ENCODE results near the genes XCR1 and LTF.

- RRBS = 24% methylated on average over 3 of the region's 20 CpGs
Observed at GRCh38 chr3:45144761-45145620, 1.2 kb downstream of the CDCP1 start.

GRCh38 chr3:45572570-45573264, 21.8 kb upstream of the LIMD1 start:
- RRBS = no CpG with 5 or more reads among the region's 4 CpGs

DNA sequence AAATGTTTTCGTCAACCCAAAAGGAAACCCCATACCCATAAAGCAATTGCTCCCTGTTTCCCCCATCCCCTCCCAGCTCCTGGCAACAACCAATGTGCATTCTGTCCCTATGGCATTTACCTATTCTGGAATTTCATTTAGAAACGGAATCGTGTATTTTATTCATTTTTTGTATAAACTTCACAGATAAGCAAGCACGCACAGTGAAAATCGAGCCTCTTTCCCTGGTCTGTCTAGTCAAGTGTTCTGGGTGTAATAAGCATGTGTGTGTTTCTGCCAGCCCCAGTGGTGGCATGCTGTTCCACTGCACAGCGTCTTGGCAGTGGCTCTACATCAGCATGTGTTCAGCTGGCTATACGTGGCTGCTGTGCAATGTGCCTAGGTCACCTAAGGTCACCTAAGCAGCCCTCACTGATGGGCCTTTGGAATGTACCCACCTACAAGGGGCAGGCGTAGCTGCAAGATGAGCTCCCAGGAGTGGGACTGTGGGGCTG, 4.8 kb downstream of the LIMD1 start:
- RRBS = no CpG with 5 or more reads among the region's 8 CpGs

DNA sequence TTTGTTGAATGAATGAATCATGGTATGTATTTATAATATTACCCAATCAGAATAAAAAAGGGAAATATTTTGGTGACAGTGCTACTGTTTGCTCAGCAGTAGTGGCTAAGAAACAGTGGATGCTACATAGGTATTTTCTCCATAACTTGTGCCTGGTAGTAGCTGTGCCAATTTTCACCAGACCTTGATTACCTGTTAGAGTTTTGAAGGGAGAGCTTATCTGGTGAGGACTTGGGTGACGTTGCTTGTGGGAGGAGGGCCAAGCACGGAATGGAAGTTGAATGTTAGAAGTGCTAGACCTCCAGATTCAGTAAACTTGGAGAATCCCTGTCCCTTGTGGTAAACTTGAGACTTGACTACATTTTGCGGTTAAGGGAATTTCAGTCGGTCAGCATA, 14.4 kb downstream of the LIMD1 start:
- RRBS = no CpG with 5 or more reads among the region's 4 CpGs

GRCh38 chr3:45647077-45647646, 42.0 kb upstream of the SACM1L start:
- RRBS = no CpG with 5 or more reads among the region's 6 CpGs

- RRBS = no CpG with 5 or more reads among the region's 10 CpGs
Observed at GRCh38 chr3:45676717-45677625, 12.2 kb upstream of the SACM1L start.

GRCh38 chr3:45892530-45893140, 6.3 kb downstream of the CCR9 start:
- RRBS = no CpG with 5 or more reads among the region's 9 CpGs

DNA sequence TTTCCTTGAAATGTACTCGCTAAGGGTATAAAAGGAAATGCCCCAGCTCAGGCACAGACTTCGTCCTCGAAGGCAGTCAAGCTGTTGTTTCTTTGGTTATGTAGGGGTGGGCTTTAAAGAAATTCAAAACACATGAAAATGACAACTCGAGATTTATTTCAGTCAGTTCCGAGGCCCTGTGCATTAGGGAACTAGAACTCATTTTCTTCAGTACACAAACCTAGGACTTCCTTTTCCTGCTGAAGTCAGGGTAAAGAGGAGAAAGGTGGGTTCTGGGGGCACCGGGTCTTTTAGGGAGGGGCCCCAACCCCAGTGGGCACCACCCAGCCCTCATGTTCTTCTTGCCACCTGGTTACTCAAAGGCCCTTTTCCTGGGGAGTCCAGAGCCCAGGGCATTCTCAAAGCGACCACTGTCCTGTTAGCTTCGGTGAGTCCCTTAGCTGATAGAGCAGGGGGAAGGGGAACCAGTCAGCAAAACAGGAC, 7.7 kb downstream of the CCR9 start:
- RRBS = no CpG with 5 or more reads among the region's 8 CpGs

- RRBS = no CpG with 5 or more reads among the region's 9 CpGs
Observed at GRCh38 chr3:45911749-45912360, 25.5 kb downstream of the CCR9 start.

DNA sequence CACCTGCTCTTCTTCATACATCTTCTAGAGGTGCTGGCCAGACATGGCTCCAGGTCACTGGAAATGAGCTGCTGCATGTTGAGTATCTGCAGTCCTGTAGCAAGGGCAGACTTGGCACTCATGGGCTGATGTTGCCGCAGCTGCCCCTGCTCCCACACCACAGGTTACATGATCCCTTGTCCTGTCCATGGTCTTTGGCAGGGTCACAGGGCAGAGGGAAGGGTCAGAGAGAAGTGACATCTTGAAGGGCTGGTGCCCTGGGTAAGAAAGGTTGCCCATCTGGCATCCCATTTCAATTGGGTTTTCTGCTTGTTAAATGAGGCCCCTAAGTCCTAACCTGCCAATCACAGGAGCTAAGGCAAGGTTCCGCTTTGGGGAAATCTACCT, 2.0 kb downstream of the CXCR6 start:
- RRBS = no CpG with 5 or more reads among the region's 2 CpGs

- RRBS = no CpG with 5 or more reads among the region's 30 CpGs
Observed at GRCh38 chr3:45967254-45968525, 24.4 kb downstream of the CXCR6 start.

DNA sequence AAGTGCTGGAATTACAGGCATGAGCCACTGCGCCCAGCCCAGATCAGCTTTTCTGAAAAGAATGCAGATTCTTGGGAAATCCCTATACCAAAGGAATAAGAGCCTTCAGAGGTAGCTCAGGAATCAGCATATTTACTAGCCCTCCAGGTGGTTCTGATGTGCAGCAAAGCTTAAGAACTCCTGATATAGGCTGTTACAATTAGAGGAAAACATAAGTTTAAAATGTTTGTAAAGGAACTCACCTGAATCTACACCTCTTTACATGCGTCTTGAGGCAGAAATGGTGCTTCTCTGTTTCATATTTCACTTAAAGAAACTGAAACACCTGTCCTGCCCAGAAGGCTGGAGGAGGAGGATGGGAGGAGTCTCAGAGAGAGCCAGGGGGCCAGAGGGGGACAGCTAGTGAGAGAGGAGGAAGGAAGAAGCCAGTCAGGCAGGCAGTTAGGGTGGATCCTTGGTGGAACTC, at the start of gene XCR1:
Gene XCR1 (minus strand): TSS at position 309 of the 466 bp plus-strand sequence.
- RRBS = no CpG with 5 or more reads among the region's 2 CpGs

DNA sequence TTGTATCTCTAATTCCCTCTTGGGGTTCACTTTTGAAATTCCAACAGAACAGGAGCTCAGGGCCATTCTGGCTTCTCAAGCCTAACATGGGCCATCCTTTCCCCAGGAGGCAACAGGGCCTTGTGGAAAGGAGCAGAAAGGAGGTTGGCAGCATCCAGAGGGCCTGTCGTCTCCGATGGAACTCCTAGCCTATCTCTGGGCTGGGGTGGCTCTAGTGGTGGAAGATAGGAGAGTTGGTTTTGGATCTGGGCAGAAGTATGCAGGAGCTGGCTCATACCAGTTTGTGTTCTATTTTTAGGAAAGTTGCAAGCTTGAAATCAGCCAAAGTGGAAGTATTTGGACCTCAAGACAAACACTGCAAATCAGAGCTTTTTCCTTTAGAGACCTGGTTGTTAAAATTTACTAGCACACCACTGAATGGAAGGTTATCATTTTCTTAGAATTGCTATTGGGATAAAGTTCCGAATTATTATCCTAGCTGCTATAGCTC, 35.4 kb upstream of the XCR1 start:
- RRBS = no CpG with 5 or more reads among the region's 3 CpGs

DNA sequence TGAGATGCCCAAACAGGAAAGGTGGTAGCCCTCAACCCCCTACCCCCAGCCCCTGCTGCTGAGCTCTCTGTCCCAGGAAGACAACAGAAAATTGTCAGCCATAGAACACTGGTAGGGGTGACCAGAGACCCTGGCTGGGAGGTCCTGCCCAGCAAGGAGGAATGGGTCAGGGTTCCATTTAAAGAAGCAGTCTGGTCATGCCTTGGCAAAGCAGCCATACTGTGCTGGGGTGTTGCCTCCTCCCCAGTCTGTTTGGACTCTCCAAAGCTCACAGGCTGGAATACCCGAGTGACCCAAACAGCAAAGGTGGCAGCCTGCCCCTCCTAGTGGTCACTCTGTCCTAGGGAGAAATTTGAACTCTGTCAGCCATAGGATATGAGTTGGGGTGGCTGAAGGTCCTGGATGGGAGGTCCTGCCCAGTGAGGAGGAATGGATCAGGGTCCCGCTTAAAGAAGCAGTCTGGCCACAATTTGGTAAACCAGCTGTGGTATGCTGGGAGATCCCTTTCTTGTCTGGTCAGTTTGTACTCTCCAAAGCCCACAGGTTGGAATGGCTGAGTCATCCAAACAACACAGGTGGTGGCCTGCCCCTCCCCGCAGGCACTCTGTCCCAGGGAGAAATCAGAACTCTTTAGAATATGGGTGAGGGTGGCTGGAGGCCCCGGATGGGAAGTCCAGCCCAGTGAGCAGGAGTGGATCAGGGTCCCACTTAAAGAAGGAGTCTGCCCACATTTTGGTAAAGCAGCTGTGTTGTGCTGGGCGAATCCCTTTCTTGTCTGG, 45.1 kb downstream of the CCR1 start:
- RRBS = no CpG with 5 or more reads among the region's 5 CpGs

GRCh38 chr3:46222510-46222963, 14.4 kb upstream of the CCR1 start:
- RRBS = no CpG with 5 or more reads among the region's 5 CpGs

GRCh38 chr3:46353024-46353367, 915 bp upstream of the CCR2 start:
- RRBS = no CpG with 5 or more reads among the region's 4 CpGs

DNA sequence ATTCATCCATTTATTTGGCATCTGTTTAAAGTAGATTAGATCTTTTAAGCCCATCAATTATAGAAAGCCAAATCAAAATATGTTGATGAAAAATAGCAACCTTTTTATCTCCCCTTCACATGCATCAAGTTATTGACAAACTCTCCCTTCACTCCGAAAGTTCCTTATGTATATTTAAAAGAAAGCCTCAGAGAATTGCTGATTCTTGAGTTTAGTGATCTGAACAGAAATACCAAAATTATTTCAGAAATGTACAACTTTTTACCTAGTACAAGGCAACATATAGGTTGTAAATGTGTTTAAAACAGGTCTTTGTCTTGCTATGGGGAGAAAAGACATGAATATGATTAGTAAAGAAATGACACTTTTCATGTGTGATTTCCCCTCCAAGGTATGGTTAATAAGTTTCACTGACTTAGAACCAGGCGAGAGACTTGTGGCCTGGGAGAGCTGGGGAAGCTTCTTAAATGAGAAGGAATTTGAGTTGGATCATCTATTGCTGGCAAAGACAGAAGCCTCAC, 3.4 kb downstream of the CCR5 start:
- RRBS = no CpG with 5 or more reads among the region's 2 CpGs

- RRBS = no CpG with 5 or more reads among the region's 2 CpGs
Observed at GRCh38 chr3:46462526-46462880, 2.2 kb downstream of the LTF start.

DNA sequence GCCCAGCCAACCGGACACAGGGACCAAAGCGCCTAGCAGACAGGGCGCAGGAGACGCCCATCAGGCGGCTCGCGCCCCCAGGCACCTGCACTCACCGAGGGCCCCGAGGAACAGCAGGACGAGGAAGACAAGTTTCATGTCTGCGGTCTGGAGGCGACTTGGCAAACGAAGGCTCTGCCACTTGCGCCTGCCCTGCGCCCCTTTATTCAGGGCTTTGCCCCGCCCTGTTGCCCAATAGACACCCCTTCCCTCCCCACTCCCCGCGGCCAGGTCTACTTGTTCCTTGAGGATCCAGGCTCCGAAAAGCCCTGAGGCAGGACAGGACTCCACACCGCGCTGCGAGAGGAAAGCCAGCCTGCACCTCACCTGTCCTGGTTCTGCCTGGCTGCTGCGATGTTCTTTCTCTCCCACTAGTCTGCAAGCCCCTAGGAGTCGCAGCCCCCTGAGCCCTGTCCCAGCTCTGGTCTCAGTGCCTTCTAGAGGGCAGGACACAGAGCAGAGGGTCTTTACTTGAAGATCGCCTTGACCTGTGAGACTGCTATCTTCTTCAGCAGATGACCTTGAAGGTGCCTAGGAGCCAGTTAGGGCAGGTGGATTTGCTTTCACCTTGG, at the start of gene LTF:
Gene LTF (minus strand): TSS at position 176 of the 611 bp plus-strand sequence.
- RRBS = 20% methylated on average over 1 of the region's 25 CpGs

- RRBS = no CpG with 5 or more reads among the region's 3 CpGs
Observed at GRCh38 chr3:46513087-46513559, 15.3 kb downstream of the RTP3 start.

Data from hTERT-HM (cell line).